ENCODE data around the gene SLC25A12.

- RRBS, 2 experiments: 11 to 12% methylated on average over 31 to 37 of the region's 59 CpGs
Observed at GRCh38 chr2:170714318-170714975, 690 bp upstream of the SP5 start.

GRCh38 chr2:170751555-170751894, 18.7 kb upstream of the ERICH2 start:
- RRBS, 2 experiments: no CpG with 5 or more reads among the region's 11 CpGs

GRCh38 chr2:170929677-170930206, 689 bp downstream of the GORASP2 start:
- RRBS, 2 experiments: 1 to 2% methylated on average over 7 of the region's 24 CpGs

DNA sequence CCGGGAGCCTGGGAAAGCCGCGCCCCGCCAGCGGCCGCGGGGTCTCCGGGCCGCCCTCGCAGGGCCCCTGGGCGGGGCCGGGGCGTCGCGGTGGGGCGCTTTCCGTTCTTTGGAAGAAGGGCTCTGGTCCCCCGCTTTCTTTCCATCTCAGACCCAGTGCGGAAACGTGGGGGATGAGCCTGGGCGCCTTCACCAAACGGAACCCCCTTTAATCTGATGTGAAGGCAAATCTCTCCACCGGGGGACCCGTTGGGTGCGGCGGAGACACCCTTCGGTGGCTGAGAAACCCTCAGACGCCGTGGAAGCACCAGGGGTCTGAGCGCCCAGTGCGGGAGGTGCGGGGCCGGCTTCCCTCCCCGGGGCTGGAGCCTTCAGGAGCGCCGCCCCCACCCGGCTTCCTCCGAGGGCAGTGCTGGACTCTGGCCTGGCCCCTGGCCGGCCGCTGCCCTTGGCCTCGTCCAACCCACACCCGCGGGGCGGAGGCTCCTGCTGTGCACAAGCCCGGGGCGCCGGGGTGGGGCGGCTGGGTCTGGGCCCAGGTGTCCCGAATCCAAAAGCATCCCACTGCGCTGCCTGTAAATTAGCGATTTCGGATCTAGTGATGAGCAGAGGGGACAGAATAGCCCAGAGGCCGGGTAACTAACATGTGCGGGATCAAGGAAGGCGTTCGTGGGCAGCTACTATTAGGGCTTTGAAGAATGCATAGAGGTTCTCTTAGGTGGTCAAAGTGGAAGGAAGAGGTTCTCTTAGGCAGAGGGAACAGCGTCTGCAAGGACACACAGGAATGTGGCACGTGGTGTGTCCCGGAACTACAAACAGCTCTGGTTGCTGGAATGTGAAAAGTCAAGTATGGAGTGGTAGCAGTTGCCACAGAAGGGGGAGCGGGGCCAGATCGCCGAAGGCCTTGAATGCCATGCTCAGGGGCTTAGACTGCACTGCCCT, 44.8 kb downstream of the GORASP2 start:
- RRBS, 2 experiments: 14 to 32% methylated on average over 12 to 20 of the region's 62 CpGs

DNA sequence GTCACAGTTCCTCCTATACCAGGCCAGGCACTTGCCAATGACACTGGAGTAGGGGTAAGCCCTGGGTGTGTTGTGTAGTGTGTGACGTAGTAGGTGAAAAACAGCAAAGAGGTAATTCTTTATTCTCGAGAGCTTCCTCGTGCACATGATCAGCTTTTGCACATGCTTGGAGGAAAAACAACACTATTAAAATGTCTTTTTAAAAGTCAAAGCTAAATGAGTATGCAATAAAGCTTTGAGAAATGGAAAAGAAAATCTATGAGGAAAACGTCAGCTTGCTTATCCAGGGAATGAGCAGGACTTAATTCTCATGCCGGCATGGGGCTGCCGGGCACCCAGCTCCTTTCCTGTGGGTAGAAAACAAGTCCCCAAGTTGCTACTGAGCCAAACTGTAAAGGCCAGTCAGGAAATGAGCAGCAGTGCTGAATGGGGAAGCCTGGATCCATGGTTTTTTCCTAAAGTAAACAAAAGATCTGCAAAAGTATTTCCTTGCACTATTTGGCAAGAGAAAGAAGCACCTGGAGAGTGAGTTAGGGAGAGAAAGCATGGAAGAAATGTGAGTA, 117.8 kb downstream of the METTL8 start:
- RRBS, 2 experiments: no CpG with 5 or more reads among the region's 6 CpGs

- RRBS, 2 experiments: no CpG with 5 or more reads among the region's 3 CpGs
Observed at GRCh38 chr2:171326082-171326571, 107.7 kb downstream of the METTL8 start.

DNA sequence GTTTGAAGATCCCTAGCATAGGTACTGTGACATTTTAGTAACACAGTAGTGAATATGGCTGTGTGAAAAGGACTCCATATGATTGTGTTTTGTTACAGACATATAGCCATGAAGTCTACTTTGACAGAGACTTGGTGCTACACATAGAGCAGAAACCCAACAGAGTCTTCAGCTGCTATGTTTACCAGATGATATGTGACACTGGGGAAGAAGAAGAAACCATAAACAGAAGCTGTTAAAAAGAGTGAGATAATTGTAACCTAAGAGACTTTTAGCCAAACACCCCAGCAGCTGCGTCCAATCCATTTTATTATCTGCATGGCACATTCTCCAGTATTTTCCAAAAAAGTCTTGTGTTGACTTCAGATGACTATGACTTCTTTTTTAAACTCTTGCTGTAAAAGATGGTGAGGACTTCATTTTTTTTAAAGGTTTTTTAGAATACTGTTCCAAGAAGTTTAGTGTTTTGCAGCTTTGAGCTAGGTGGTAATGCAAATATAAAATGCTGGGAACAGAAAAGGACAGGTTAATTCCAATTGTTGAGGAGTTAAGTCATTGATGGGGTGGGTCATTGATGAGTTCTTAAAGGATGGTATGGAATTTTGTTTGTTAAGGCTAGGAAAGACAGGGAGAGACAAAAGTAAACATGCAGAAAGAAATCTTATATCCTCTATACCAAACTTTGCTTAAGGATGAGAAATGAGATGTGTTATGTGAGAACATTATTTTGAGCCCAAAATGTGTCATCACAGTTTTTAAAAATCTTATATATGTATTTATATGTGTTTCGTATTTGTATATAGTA, 41.2 kb upstream of the CYBRD1 start:
- RRBS, 2 experiments: no CpG with 5 or more reads among the region's 2 CpGs

DNA sequence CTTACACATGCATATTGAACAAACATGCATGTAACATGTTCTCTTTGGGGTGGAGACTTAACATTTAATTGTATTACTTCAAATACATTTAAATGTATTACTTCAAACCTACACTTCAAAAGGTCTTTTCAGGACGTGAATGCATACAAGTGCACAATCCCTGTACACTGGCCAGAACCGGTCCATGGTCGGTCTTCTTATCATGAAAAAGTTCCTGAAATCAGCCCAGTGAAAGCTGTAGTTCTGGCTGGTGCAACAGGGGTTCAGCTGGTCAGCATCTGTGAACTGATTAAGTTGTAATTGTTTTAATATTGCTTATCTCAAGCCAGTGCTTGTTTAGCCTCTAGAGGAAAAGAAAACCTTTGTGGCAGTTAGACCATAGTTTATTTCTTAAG, 940 bp upstream of the CYBRD1 start:
- RRBS, 2 experiments: no CpG with 5 or more reads among the region's 3 CpGs

- RRBS, 2 experiments: no CpG with 5 or more reads among the region's 16 CpGs
Observed at GRCh38 chr2:171573958-171574409, 51.7 kb downstream of the CYBRD1 start.

GRCh38 chr2:171893722-171894826, at the start of gene SLC25A12:
Gene SLC25A12 (minus strand): TSS chr2:171894244.
- RRBS, 2 experiments: under 1 to 1% methylated on average over 27 to 28 of the region's 73 CpGs

DNA sequence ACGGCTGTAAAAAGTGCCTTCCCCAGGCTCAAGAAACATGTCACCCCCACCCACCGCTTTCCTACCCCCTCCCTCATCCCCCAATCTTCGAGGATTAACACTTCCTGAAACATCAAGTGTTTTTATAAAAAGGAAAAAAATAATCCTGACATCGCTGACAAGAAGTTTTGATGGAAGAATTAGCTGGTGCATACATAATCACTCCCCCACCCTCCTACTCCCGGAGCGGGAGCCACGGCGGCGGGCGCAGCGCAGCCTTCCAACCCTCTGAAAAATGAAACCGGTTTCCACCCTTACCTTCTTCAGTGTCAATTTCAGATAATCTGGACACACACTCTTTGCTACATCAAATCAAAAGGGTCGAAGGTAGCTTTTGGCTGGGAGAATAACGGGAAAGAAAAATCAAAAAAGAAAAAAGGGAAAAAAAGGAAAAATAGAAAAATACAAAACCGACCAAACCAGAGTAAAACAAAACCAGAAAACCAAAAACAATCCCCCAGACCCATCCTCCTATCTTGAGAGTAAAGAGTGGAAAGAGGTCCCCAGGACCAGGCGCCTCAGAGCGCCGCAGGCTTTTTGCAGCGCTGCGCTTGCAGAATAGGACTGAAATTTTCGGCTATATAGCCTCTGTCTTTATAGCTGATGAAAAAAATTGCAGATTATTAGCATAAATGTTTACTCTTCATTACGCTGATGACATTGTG, 7.9 kb downstream of the DLX1 start:
- RRBS, 2 experiments: 2 to 3% methylated on average over 8 of the region's 22 CpGs

DNA sequence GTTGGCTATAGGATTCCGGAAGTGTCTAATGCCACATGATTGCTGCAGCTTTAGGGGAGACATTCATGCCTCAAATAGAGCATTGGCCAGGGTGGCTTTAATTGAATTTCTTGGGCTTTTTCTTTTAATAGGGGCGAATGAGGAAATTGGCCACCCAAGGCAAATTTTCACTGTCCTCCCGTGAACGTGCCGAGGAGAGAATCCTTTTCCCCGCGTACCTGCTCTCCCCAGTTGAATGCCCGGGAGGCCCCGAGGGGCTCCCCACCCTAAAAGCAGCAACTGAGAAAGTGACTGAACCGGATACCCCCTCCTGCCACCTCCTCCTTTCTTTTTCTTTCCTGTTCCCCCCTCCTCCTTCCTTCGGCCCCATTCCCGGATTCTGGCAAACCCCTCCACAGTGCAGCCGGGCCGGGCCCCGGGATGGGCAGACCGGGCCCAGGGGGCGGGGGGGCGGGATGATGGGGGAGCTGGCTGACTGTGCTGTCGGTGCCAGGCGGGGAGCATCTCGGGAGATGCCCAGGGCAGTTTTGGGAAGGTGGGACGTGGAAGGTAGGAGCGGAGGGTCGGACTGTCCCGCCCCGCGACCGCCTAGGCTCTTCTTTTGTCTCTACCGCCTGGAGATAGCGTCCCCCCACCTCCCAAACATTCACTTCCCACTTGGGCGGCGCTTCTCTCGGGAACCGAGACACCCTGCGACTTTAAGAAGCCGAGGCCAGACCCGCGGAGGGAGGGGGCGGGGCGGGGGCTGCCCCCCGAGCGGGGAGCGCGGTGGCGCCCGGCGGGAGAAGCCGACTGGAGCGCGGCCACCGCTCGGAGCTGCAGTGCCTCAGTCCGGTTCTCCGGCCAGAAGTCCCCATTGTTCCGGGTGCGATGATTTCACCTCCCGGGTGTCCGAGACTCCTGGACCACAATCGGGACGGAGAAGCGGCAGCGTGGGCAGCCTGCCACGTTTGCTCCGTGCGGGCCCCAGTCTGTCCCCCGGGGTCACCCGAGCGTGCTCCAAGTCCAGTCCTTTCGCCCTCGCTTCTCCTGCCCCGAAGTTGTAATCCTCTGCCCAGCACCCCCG, 8.2 kb downstream of the DLX2 start:
- RRBS, 2 experiments: 1 to 3% methylated on average over 24 of the region's 72 CpGs

DNA sequence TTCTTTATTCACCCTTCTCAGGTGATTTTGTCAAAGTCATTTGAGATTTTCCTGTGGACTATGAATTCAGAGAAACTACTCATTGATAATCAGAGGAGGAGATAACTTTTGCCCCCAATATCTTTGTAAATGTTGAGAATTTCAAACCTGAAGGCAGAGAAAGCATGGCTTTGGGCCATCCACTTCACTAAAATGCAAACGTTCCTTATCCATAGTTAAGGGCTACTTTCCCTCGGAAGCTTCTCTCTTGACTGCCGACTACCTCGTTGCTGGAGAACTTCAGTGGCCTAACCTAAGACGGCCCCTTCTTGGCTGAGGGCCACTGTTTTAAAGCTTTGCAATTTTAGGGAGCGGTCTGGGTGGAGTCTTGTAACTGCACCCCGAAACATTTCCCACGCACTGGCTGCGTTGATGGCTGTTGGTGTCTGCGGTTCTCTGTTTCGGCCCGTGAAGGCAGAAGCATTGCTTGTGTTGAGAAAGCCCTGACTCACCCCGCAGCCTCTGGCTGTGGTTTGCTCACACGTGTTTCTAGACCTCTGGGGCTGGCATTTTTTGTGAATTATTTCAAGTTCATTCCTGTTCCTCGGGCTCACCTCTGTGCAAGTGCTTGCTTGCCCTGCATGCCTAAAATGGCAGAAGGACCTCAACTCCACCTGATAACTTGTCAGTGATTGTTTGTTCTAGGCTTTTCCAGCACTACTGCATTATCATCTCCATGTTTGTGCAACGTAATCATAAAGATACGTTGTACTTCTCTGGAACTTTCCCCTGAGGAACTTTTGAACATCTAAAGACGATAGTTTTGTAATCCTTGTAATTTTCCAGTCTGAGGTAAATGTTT, 94.1 kb upstream of the DLX2 start:
- RRBS, 2 experiments: no CpG with 5 or more reads among the region's 18 CpGs

DNA sequence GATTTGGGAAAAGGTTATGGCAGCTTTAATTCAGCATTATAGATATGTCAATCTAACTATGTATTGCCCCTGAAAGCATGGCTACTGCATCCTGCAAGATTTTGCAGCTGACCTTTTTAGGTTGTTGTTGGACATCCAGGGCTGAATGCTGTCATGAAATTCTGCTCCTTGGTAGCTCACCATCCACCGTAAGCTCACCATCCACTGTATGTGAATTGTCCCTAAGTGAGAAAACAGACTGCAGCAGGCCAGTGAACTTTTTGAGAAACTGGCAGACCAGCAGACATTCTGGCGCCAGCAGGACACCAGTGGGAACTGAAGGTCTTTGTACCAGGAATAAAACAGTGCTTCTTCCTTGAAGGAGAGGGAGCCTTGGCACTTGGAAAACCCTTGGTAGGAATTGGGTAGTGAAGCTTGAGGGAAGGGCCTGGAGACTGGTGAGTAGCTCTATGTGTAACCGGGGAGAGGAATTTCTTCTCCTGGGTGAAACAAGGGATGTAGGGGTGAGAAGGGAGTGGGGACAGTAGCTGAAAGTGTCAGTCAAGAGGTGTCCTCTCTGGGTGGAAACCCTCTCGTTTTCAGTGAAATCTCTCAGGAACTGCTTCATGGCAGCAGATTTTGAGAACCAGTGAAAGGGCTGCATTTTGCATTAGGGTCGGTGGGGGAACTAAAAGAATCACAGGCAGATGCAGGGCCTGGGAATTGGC, 131.3 kb upstream of the DLX2 start:
- RRBS, 2 experiments: no CpG with 5 or more reads among the region's 5 CpGs

GRCh38 chr2:172335656-172336174, 91.7 kb upstream of the ITGA6 start:
- RRBS, 2 experiments: no CpG with 5 or more reads among the region's 4 CpGs

GRCh38 chr2:172357279-172357839, 70.0 kb upstream of the ITGA6 start:
- RRBS, 2 experiments: no CpG with 5 or more reads among the region's 3 CpGs

DNA sequence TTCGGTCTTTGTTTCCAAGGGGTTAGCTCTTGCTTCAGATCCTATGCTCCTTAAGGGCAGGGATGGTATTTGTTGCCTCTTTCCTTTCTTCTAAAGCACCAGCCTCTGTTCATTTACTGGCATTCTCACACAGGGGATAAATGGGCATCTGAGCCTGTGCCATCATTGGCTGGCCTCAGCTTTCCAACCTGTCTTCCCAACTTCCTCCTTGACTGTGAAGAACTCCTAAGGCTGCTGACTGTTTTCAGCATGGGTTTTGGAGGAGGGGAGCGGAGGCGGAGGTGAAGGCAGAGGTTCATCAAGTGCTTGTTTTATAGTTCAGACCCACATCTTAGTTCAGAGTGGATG, 30.4 kb upstream of the ITGA6 start:
- RRBS, 2 experiments: no CpG with 5 or more reads among the region's 3 CpGs

DNA sequence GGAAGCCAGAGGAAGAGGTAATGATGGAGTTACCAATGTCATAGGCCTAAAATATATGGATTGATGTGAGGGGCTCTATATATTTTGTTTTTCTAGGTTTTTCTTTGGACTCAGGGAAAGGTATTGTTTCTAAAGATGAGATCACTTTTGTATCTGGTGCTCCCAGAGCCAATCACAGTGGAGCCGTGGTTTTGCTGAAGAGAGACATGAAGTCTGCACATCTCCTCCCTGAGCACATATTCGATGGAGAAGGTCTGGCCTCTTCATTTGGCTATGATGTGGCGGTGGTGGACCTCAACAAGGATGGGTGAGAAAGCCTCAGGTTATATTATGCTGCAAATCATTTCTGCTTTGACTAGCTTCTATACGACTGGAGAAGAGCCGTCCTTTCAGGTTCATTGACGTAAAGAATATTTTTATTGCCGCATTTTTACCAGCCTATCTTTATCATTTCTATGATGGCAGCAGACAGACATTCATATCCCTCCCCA, 46.6 kb downstream of the ITGA6 start:
- RRBS, 2 experiments: no CpG with 5 or more reads among the region's 7 CpGs

GRCh38 chr2:172496070-172496511, 59.8 kb upstream of the PDK1 start:
- RRBS, 2 experiments: no CpG with 5 or more reads among the region's 3 CpGs